ENCODE results near the genes IRX1 and UBE2QL1.

- RRBS, result 5% methylated on average over 8 of the region's 102 CpGs
Measured at GRCh38 chr5:1594121-1595089, 70.6 kb upstream of the LPCAT1 start.

DNA sequence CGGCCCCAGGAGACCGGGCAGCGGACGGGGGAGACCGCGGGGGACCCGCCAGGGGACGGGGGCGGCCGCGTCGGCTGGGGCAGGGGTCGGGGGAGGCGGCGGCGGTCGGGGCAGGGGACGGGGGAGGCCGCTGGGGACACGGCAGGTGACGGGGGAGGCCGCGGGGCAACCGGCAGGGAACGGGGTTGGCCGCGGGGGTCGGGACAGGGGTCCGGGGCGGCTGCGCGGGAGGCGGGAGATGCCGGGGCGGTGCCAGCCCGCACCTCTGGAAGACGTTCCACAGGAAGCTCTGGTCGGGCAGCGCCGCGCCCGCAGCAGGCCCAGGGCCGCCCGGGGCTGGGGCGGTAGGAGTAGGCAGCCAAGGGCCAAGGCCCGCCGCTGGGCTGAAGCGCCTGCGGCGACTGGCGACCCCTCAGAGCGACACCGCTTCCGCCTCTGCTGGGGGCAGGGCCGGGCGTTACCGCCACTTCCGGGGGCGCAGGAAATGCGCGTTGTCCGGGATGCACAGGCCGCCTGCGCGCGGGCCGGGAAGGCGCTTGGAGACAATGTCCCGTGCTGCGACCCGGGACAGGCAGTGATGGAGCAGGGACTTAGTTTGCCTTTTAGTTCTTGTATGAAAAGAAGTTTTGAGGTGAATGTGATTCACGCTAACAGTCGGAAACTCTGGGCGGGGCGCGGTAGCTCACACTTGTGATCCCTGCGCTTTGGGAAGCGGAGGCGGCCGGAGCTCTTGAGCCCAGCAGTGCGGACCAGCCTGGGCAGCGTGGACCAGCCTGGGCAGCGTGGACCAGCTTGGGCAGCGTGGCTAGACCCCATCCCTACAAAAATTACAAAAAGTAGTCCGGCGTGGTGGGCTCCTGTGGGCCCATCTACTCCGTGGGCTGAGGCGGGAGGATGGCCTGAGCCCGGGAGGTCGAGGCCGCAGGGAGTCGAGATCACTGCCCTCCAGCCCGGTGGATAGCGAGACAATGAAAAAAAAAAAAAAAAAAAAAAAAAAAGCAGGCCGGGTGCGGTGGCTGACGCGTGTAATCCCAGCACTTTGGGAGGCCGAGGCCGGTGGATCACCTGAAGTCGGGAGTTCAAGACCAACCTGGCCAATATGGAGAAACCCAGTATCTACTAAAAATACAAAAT is 110.2 kb upstream of the LPCAT1 start:
- RRBS, result 88% methylated on average over 18 of the region's 101 CpGs

DNA sequence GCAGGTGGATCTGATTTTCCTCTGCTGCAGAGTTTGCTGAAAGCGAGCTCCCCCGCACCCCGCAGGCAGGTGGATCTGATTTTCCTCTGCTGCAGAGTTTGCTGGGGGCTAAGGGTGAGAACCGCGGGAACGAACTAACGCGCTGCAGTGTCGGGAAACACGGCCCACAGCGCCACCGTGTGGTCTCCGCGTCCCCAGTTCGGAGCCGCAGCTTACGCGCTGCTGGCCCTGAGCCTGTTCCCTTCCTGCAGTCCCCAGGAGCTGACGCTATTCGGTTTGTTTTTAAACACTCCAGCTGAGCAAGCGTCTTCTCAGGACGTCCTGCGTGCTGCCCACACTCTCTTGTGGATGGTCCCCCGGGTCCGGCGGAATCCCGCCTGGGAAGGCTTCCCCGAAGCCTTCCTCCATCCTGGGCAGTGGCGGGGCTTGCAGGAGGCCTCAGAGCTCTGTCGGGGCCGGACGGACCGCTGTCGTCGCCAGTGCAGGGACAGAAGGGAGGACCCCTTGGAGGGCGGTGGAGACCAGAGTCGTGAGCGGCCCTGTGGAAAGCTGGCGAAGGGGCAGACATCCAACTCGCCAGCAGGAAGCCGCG is 121.2 kb upstream of the LPCAT1 start:
- RRBS, result no CpG with 5 or more reads among the region's 42 CpGs

DNA sequence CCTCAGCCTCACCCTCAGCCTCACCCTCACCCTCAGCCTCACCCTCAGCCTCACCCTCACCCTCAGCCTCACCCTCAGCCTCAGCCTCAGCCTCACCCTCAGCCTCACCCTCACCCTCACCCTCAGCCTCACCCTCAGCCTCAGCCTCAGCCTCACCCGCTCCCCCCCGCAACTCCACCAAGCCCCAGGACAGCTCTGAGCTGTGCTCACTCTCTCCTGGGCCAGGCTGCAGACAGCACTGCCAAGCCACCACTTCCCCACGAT is 18.1 kb downstream of the MRPL36 start:
- RRBS, result no CpG with 5 or more reads among the region's 3 CpGs

DNA sequence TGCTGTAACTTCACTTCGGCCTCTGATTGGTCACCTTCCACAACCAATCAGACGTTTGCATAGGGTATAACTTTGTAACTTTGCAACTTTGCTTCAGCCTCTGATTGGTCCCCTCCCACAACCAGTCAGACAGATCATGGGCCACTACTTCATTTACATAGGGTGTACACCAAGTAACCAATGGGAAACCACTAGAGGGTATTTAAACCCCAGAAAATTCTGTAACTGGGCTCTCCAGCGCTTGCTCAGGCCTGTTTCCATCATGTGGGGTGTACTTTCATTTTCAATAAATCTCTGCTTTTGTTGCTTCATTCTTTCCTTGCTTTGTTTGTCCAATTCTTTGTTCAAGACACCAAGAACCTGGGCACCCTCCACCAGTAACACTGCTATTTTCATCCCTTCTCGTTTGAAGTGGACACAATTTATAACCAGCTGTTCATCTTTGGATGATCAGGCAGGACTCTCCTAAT is 10.1 kb downstream of the MRPL36 start:
- RRBS, result no CpG with 5 or more reads among the region's 4 CpGs

DNA sequence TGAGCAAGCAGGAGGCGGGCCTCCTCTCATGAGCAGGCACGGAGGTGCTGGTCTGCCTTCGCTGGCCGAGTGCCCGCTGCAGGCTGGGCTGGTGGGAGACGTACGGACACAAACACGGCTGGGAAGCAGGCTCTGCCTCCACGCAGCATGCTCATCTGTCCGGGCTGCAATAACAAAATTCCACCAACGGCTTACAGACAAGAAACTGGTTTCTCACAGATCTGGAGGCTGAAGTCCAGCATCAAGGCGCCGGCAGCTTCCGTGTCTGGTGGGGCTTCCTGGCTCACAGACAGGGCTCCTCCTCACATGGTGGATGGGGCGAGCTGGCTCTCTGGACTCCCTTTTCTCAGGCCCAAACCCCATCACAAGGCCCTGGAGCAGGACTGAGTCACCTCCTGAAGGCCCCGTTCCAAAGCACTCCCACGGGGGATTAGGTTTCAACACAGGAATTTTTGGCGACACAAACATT is 5.2 kb downstream of the MRPL36 start:
- RRBS, result 83% methylated on average over 4 of the region's 18 CpGs

DNA sequence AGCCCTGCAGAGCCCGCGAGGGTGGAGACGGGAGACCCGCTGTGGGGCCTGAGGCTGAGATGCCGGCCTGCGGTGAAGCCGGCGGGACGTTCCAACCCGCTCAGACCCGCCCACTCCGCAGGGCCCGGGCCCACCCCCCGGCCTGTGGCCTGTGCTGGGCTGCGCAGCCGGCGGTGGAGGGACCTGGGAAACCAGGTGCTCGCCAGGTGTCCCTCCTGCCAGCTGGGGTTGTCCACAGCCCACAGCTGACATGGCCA is 48.9 kb upstream of the IRX4 start:
- RRBS, result 20% methylated on average over 7 of the region's 18 CpGs

DNA sequence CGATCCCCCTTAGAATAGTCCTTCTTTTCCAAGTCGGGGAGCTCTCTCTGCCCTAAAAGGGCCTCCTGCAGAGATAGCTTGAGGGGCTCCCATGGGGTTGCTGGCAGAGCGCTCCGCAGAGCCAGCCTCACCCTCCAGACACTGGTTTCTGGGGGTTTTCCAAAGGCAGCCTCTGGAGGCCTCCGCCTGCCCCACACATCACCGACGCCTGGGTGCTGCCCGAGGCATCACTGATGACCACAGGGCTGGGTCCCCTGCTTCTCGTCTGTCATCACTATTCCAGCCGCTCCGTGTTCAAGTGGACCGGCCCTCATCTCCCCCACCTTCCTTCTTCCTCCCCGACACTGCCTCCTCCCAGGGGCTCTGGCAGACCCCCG is 64.0 kb upstream of the IRX4 start:
- RRBS, result 20% methylated on average over 1 of the region's 14 CpGs

GRCh38 chr5:2749174-2749920 is 2.1 kb downstream of the IRX2 start:
- RRBS, result 6% methylated on average over 10 of the region's 75 CpGs

DNA sequence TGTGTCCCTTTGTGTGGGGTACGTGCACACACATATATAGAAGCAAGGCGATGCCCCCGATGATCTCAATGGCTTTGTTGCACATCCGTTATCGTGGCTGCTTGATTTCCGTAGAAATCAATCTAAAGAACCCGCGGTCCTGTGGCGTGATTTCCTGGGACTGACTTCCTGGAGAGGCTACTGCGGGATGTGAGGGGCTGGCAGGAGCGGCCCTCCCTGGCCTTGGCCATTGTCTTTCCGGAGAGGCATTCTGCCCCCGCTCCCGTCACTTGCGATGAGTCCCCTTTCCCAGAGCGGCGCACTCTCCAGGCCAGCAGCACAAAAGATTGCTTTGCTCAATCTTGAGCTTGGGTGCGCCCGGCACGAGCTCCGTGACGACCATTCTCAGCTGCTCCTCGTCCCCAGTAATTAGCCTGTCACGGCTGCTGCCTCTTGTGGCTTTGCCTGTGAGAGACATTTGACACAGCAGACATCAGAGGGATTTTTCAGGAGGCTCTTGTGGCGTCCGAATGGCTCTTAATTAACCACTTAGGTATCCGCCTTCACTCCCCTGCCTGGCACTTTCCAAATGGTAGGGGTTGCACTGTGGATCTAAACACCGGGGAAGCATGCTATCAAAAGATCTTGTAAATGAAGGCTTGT is 398.0 kb upstream of the IRX1 start:
- RRBS, result no CpG with 5 or more reads among the region's 28 CpGs

DNA sequence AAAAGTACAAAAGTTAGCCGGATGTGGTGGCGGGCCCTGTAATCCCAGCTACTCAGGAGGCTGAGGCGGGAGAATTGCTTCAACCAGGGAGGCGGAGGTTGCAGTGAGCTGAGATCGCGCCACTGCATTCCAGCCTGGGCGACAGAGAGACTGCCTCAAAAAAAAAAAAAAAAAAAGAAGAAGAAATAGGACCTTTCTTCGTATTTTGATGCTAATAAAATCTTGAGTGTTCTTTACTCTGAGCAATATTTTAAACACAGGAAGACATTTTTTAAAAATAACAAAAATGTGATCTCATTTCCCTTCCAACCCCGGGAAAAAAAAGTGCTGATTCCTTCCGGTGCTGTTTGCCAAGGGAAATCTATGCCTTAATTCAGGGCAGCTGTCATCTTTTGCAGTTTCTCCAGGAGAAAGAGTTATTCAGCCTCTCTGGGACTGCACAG is 292.0 kb upstream of the IRX1 start:
- RRBS, result no CpG with 5 or more reads among the region's 10 CpGs

GRCh38 chr5:3595507-3596331 is at the start of gene IRX1:
Gene IRX1 (plus strand): TSS chr5:3595832.
- RRBS, result 2% methylated on average over 44 of the region's 120 CpGs

DNA sequence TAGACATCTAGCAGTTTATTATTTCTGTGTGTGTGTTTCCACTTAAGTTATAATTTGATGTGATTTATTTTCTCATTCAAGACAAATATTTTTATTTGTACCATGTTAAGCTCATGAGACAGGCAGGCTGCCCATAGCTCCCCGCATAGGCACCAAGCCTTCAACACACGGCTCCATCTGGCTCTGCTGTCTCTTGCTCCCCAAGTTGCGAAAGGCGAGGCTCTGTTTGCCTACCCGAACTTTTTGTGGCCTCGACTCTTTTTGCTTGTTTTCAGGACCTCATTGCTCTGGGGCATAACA is 239.0 kb upstream of the ADAMTS16 start:
- RRBS, result no CpG with 5 or more reads among the region's 6 CpGs

DNA sequence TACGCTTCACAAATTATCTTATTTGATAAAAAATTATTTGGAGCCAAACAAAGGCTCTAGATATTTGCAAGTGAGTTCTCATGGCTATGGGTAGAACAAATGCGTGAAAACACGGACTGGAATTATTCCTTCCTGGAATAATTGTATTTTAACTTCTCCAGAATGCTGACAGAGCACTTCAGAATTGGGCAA is 234.5 kb upstream of the ADAMTS16 start:
- RRBS, result no CpG with 5 or more reads among the region's 3 CpGs

DNA sequence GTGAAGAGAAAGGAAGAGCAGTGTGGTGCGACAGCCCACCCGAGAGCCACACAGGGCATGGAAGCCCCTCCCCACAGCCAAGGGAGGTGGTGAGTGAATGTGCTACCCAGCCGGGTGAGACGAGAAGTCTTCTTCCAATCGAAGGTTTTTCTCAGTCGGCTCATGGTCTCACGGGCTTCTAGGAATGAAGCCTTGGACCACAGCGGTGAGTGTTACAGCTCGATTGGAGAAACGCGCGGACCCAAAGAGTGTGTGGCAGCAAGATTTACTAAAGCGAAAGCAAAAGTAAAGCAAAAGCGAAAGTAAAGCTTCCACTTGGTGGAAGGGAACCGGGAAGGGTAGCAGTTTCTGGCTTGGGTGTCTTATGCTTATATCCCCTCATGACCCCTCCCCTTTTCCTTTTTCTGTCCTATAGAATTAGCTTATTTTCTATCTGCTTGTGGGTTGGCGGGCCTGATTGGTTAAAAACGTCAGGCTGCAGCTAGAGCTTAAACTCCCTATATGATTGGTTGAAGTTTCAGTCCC is 114.5 kb upstream of the ADAMTS16 start:
- RRBS, result no CpG with 5 or more reads among the region's 17 CpGs

DNA sequence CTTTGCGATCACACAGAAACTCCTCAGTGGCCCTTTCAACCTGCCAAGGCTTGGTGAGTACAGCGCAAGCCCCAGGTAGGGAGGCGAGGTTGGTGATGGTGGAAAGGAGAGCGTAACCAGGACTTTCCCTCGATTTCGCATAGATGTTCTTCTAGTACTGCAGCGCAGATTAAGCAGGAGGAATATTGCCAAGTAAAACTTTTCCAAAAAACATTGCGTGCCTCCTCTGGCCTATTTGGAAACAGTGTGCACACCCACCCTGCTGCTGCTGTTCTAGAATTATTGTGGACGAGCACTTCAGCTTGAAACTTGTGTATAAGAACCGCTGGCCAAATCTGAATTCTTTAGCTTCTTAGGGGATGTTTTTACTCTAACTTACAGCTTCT is 6.3 kb downstream of the ADAMTS16 start:
- RRBS, result no CpG with 5 or more reads among the region's 10 CpGs

GRCh38 chr5:5421579-5421887 is 944 bp upstream of the ICE1 start:
- RRBS, result no CpG with 5 or more reads among the region's 9 CpGs

DNA sequence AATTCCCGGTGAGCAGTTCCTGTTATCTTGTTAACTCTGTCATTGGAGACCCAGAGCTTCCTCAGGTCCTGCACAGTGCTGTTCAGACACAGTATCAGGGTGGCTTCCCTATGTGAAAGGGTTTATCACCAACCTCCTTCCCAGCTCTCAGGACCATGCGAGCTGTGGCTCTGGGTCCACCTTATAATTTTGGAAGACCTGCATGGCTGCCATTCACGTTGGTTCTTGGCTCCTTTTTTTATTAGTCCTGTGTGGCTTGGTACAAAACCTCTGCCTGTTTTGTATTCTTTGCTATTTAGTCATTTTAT is 211.8 kb downstream of the ICE1 start:
- RRBS, result no CpG with 5 or more reads among the region's 3 CpGs

DNA sequence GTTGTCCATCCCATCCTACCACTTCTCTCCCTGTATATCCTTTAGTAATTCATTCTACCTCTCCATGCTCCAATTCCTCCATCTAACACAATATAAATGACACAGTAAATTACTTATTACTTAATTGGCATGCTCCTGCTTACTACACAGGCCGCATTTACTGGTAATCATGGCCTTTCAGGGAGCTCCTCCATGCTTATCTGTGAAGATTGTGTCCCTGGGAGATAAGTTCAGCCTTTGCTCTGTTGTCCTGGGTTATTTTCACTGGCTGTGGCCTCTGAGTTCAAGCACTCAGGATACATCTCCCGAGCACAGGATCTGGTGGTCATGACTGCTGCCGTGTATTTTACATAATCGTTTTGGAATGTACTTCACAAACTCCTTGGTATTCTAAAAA is 215.7 kb downstream of the ICE1 start:
- RRBS, result no CpG with 5 or more reads among the region's 4 CpGs

- RRBS, result 2% methylated on average over 29 of the region's 59 CpGs
Measured at GRCh38 chr5:6448333-6448997, at the start of gene UBE2QL1. Gene UBE2QL1 (plus strand): TSS chr5:6448859.